ENCODE measurements around a stretch of chr4.

DNA sequence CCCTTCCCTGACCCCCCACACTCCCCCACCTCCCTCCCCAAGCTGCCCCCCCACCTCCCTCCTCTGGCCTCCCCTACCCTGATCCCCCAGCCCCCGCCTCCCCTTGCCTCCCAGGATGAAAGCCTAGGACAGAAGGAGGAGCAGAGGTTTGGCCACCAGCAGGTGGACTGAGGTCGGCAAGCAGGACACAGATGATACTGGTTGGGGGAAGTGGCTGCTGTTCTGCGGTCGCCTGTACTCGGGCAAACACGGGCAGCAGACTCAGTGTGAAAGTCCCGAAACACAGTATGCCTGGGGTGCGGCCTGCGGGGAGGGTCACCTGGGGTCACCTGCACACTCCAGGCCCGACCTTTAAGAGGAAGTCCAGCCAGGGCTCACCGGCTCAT lies 71.3 kb upstream of the MXD4 start:
- PRO-cap, result no peak
- RAMPAGE, long total RNA, 3 experiments, result no peak in any of the 3 experiments

DNA sequence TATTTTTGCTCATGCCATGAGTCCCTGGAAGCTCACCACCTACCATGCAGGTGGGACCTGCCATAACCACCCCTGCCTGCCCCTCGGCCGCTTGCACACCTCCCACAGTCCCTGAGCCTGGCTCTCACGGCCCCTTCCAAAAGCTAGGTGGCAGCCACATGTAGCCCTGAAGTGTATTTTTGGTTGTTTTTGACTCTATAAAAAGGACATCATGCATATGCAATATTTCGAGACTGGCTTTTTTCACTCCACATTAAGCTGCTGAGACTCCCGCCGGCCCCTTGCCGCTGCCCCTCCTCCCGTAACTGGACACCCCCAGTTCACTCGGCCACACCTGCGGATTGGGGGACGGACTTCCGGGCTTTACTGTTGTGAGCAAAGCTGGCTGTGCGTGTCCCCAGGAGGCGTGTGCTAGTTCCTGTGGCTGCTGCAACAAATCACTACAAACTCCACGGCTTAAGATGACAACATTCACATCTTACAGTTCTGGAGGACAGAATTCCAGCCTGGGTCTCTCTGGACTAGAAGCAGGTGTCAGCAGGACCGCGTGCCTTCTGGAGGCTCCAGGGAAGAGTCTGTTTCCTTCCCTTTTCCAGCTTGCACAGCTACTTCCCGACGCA lies 24.9 kb downstream of the ZFYVE28 start:
- PRO-cap, result no peak
- RAMPAGE, long total RNA, 3 experiments, result no peak in any of the 3 experiments

- PRO-cap, result no peak
- RAMPAGE, long total RNA, 3 experiments, result no peak in any of the 3 experiments
Measured at GRCh38 chr4:2515323-2516316, 20.8 kb upstream of the FAM193A start.

- PRO-cap, result no peak
- RAMPAGE, long total RNA, 3 experiments, result no peak in any of the 3 experiments
Measured at GRCh38 chr4:2699759-2700593, 56.2 kb downstream of the TNIP2 start.

DNA sequence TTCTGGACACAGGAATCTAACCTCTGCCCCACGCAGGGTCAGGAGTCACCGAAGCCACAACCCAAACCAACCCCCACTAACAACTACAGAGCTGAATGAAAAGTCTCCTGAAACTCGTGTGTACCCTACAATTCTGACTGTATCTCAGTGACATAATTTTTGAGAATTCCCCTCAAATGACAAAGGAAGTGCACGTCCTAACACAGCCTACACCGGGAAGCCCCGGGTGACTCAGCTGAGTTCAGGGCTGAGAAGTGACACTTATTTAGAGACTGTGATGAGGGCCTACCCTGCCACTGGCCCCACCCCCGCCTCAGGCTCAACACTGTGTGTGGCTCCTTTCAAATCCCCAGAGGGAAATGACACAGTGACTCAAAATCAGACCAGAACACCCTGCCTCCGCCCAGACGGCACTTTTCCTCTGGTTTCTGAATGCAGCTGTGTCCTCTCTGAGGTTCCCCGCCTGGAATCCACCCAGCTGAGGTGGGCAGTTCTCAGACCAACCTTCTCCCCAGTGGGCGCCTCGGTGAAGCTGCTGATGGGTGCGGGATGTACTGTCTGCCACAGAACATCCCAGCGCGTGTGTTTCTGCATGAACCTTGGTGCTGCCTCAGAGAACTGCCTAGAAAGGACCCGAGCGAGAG lies 9.9 kb downstream of the TNIP2 start:
- PRO-cap, result bidirectional peak, plus-strand start at position 413 of the sequence, minus-strand start at position 233 of the sequence
- RAMPAGE, long total RNA, 3 experiments, result no peak in any of the 3 experiments

DNA sequence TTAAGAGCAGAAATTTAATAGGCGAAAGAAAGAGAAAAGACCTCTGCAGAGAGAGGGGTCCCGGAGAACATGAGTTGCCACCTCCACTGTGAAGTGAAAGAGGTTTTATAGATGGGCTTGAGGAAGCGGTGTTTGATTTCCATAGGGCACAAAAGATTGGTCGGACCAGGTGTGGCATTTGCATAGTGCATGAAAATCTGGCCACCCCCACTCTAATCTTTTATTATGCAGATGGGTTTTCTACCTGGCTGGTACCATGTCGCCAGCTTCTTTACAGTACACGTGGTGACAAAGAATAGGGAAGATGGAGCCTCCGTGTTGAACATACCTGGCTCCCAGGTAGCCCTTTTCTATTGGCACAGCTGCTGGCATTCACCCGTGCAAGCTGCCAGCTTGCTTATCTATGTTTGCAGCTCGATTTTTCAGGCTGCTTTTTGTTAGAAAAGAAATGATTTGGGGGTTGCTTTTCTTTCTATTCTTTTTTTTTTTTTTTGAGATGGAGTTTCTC lies 14.3 kb upstream of the SH3BP2 start:
- PRO-cap, result no peak
- RAMPAGE, long total RNA, 3 experiments, result no peak in any of the 3 experiments

- PRO-cap, result unidirectional peak, minus-strand start at chr4:2791606
- RAMPAGE, long total RNA, 3 experiments, result no peak in any of the 3 experiments
Measured at GRCh38 chr4:2791284-2791879, 1.5 kb upstream of the SH3BP2 start.

DNA sequence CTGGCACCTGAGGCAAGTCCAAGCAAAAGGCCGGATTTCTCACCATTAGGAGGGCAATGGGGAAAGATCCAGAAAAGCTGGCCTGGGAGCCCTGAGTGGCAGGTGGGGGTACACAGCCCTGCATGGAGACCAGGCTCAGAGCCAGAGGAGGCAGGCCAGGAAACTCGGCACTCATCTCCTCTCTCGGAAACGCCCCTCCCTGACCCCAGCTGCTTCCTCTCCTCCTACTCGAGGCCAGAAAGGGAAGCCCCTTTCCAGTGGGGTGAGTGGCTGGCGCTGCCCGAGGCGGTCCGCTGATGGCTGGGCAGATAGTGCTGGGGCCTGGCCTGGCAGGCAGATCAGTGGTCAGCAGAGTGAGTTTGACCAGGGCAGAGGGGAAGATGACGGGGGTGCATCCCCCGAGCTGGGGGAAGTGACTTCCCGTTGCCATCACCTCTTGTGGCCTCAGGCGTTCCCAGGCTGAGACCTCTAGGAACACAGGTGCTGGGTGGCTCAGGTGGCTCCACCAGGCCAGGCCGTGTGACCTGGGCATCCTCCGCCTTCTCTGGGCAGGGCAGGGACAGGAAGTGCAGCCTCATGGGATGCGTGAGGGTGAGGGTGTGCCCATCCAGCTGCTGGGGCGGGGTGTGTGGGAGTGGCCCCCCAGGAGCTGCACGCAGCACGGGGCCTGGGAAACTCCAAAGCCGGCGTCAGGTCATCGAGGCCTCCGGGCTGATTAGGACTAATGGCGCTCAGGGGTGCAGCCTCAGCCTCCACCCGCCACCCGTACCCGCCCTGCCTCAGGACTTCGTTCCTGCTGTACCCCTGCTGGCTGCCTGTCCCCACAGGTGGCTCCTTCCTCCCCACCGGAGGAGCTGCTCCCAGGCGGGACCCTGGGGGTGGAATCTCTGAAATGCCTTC lies 5.7 kb downstream of the SH3BP2 start:
- PRO-cap, result unidirectional peak, plus-strand start at position 257 of the sequence
- RAMPAGE, long total RNA, 3 experiments, result start-site peak on the plus strand in 1 of 3 experiments, centred at position 655 of the sequence, 10 reads per replicate

GRCh38 chr4:2817727-2818318 lies 24.9 kb downstream of the SH3BP2 start:
- PRO-cap, result no peak
- RAMPAGE, long total RNA, 3 experiments, result no peak in any of the 3 experiments

GRCh38 chr4:2844131-2844891 lies 667 bp downstream of the ADD1 start:
- PRO-cap, result no peak
- RAMPAGE, long total RNA, 3 experiments, result no peak in any of the 3 experiments

GRCh38 chr4:2909594-2910035 lies 25.0 kb downstream of the MFSD10 start:
- PRO-cap, result no peak
- RAMPAGE, long total RNA, 3 experiments, result no peak in any of the 3 experiments

GRCh38 chr4:2933645-2934646 lies 679 bp downstream of the MFSD10 start:
- PRO-cap, result bidirectional peak, plus-strand start at chr4:2934257, minus-strand start at chr4:2934112
- RAMPAGE, long total RNA, 3 experiments, result no peak in any of the 3 experiments

DNA sequence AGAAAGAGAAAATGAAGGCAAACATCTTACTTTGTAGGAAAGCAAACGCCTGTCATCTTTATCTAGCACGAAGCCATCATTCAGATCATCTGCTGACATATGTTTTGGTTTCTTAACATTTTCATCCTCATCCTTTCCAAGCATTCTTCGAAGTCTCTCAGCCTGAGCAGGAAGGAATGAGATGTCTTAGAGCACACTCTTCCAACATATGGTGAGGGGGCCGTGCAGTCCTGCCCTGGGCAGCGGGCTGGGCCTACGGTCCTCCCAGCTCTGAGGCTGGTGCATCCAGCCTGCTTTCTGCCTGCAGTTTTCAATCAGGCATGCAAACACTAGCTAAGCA lies 12.2 kb downstream of the NOP14 start:
- PRO-cap, result no peak
- RAMPAGE, long total RNA, 3 experiments, result no peak in any of the 3 experiments

- PRO-cap, result no peak
- RAMPAGE, long total RNA, 3 experiments, result no peak in any of the 3 experiments
Measured at GRCh38 chr4:2956627-2957010, 6.6 kb downstream of the NOP14 start.

DNA sequence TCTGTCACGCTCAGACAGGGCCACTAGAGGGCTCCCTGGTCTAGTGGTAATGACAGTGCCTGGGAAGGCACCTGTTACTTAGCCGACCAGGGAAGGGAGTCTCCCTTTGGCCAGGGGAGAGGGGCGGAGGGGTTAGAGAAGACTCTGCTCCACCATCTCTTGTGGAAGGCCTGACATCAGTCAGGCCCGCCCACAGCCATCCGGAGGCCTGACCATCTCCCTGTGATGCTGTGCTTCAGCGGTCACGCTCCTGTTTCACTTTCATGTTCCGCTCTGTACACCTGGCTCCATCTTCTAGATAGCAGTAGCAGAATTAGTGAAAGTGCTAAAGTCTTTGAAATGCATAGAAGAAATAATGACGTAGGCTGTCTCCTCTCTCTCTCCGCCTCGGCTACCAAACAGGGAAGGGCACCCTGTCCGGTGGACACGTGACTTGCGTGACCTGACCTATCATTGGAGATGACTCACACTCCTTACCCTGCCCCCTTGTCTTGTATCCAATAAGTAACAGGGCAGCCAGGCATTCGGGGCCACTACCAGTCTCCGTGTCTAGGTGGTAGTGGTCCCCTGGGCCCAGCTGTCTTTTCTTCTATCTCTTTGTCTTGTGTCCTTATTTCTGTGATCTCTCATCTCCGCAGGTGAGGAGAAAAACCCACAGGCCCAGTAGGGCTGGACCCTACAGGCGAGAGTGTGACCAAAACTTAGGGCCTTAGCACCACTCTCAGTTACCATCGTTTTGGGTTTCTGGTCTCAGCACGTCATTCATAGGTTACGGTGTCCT lies 26.7 kb upstream of the HTT start:
- PRO-cap, result no peak
- RAMPAGE, long total RNA, 3 experiments, result no peak in any of the 3 experiments

DNA sequence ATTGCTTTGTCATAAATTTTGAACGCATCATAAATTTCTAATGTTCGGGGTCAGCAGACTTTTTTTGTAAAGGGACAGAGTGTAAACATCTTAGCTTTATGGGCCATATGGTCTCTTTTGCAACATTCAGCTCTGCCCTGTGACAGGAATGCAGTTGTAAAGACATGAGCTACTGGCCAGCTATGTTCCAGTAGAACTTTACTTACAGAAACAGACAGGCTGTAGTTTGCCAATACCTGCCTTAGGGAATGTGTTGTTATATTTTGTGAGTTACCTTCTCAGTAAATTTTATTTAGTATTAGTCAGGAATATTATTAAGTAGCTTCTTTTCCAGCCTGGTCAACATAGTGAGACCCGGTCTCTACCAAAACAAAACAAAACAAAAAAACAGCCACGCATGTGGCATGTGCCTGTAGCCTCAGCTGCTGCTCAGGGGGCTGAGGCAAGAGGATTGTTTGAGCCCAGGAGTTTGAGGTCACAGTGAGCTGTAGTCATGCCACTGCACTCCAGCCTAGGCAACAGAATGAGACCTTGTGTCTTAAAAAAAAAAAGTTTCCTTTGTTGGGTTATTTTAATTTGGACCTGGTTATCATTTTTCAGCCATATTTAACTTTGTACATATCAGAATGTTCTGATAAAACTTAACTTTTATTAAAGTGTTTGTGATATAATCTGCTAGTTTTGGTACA lies 48.8 kb downstream of the HTT start:
- PRO-cap, result no peak
- RAMPAGE, long total RNA, 3 experiments, result no peak in any of the 3 experiments

DNA sequence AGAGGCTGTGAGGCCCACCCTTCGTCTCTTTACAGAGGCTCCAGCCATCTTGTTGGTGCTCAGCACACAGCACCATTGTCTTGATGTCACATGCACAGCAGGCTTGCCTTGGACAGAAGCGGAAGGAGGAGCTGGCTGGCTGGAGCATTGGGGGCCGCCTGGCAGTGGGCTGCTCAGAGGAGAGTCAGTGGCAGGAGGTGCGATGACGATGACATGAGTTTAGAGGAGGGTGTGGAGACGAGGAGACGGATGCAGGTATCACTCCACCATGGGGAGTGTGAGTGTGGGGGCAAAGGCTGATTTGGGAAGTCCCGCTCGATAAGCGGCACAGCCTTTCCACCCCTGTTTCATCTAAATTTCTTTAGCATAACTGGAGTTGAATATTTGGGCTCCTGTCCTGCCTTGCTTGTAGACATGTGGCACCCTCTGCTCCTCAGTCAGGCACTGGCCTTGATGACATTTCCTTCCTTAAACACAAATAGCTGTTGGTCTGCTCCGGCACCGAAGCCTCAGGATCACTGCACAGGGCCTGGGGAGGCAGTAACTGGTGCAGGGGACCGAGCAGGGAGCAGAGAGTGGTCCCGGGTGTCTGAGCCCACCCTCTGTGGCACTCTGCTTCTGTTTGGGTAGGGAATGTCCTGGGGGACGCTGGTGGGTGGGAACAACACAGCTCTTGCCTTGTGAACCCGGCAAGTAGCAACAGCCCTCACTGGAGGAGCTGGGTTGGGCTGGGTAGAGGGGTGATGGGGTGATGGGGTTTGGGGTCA lies 13.5 kb downstream of the RGS12 start:
- PRO-cap, result no peak
- RAMPAGE, long total RNA, 3 experiments, result no peak in any of the 3 experiments

DNA sequence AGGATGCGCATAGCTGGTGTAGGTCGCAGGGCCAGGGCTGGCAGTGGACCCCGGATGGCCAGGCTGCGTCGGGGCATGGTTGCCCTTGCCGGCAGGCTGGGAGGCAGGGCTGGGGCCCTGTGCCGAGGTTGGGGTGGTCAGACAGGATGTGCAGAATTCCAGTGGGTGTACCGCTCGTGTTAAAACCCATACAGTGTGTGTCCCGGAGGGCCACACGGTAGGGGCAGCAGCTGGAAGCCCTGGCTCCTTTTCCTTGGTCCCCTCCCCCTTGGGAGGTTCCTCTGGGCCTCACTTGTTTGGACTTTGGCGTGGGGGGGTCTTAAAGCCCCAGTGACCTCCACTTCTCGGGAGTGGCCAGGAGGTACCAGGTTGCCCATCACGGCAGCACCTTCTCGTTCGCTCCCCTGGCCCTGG lies 56.9 kb upstream of the HGFAC start:
- PRO-cap, result unidirectional peak, minus-strand start at position 270 of the sequence
- RAMPAGE, long total RNA, 3 experiments, result no peak in any of the 3 experiments

DNA sequence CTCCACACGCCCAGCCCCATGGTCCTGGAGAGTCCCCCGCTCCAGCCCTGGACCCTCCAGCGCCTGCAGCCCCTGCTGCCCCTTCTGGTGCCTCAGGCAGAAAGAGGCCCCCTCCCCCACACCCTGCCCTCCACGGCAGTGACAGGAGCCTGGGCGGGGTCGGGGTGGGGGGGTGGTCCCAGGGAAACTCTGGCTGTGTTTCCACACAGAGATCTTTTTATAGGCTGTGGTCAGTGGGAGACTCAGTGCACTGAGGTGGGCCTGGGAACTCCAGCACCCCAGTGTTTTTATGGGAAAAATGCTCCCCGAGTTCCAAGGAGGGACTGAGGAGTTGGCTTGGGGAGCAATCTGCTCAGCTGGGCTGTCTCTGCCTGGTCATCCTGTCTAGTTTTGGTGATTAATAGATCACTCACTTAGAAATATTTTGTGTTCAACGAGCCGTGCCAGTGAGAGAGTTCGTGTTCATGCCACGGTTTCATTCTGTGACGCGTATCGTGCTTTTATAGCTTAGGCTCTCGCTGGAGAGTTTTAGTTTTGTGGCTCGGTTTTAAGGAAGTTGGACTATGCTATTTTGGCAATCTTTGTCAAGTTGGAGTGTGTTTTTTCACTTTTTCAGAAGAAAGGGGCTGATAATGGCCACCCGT lies 53.0 kb upstream of the HGFAC start:
- PRO-cap, result bidirectional peak, plus-strand start at position 531 of the sequence, minus-strand start at position 392 of the sequence
- RAMPAGE, long total RNA, 3 experiments, result no peak in any of the 3 experiments

DNA sequence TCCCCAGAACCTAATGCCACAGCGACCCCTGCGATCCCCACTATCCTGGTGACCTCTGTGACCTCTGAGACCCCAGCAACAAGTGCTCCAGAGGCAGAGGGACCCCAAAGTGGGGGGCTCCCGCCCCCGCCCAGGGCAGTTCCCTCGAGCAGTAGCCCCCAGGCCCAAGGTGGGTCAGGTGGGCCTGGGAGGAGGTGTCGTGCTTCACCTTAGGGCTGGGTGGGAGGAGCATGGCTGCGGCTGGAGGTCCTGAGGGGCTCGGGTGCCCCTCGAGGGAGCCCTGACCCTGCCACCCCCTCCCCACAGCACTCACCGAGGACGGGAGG lies 939 bp downstream of the HGFAC start:
- PRO-cap, result no peak
- RAMPAGE, long total RNA, 3 experiments, result no peak in any of the 3 experiments

All from subcutaneous adipose tissue (tissue), 3 donors.